BJ (cell line): ENCODE data around the gene ITPR3.

- CAGE, long polyA plus RNA, result no peak
- RRBS, result no CpG with 5 or more reads among the region's 20 CpGs
Observed at GRCh38 chr6:33289896-33291134, 914 bp downstream of the PFDN6 start.

- CAGE, long polyA plus RNA, result no peak
- RRBS, result no CpG with 5 or more reads among the region's 3 CpGs
Observed at GRCh38 chr6:33306228-33306709, 7.5 kb upstream of the RGL2 start.

- CAGE, long polyA plus RNA, result no peak
- RRBS, result 17% methylated on average over 1 of the region's 21 CpGs
Observed at GRCh38 chr6:33313727-33313953, 238 bp downstream of the TAPBP start.

- CAGE, long polyA plus RNA, result no peak
- RRBS, result no CpG with 5 or more reads among the region's 5 CpGs
Observed at GRCh38 chr6:33319345-33319747, 1.8 kb upstream of the ZBTB22 start.

GRCh38 chr6:33433353-33434017 lies 13.6 kb downstream of the SYNGAP1 start:
- CAGE, long polyA plus RNA, result no peak
- RRBS, result 9% methylated on average over 5 of the region's 17 CpGs

GRCh38 chr6:33585394-33586123 lies 5.5 kb upstream of the BAK1 start:
- CAGE, long polyA plus RNA, result no peak
- RRBS, result no CpG with 5 or more reads among the region's 14 CpGs

DNA sequence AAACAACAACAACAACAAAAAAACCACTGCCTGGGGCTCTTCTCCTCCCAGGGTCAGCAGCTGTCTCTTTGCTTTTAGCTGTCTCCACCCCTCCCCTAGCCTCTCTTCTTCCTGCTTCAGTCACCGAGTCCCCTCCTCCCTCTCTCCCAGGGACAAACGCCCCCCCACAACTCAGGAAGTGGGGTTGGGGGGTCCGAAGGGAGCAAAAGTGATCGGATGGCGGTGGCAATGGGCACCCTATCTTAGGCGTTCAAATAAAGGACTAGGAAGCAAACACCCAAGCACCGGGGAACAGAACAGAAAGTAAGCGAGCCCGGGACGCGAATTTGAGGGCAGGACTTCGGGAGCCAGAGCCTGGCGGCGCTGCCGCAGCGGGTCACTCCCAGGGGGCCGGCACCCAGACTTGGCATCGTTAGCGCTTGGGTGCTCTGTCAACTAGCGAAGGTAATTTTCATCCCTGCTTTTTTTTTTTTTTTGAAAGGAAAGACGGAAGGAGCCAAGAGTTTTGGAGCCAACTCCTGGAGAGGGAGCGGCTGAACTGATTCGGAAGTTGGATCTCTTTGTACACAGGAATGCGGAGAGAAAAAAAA lies 893 bp upstream of the ITPR3 start:
- CAGE, long polyA plus RNA, result no peak
- RRBS, result 1% methylated on average over 9 of the region's 24 CpGs

DNA sequence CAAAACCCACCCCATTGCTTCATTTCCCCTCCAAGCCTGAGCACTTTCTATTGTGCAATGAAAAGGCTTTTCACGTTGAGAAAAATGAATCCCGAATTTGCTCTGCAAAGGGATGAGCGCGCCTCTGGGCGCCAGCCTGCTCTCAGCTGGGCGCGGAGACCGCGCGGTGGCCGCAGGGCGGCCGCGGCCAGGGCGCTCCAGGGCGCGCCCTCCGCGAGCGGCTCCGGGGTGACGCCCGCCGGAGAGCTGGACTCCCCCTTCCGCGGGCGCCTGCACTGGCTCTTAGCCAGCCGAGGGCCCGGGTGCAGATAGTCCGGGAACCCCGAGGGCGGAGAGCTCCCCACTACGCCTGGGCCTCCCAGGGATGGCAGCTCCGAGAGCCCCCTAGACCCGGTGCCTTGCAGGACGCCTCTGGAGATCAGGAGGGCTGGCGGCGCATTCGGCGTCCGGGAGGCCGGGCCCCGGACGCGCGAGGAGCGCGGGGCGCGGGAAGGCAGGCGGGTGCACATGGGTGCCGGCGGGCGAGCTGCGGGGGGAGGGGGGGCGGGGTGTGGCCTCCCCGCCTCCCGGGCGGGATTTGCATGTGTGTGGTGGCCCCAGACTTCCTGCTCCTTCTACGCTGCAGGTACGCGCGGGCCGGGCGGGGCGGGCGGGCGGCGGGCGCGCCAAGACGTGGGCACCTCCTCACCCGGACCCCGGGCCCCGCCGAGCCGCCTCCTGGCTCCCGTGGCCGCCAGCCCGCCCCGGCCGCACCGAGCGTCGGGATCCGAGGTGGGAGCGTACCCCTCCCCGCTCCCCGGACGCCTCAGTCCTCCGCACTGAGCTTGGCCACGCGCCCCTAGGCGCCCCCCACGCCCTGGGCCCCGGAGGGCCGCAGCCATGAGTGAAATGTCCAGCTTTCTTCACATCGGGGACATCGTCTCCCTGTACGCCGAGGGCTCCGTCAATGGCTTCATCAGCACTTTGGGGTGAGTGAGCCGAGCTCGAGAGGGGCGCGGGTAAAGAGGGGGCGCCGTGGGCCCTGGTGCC lies at the start of gene ITPR3:
Gene ITPR3 (plus strand): TSS at position 599 of the 1,029 bp plus-strand sequence.
- CAGE, long polyA plus RNA, result no peak
- RRBS, result 1% methylated on average over 72 of the region's 108 CpGs

DNA sequence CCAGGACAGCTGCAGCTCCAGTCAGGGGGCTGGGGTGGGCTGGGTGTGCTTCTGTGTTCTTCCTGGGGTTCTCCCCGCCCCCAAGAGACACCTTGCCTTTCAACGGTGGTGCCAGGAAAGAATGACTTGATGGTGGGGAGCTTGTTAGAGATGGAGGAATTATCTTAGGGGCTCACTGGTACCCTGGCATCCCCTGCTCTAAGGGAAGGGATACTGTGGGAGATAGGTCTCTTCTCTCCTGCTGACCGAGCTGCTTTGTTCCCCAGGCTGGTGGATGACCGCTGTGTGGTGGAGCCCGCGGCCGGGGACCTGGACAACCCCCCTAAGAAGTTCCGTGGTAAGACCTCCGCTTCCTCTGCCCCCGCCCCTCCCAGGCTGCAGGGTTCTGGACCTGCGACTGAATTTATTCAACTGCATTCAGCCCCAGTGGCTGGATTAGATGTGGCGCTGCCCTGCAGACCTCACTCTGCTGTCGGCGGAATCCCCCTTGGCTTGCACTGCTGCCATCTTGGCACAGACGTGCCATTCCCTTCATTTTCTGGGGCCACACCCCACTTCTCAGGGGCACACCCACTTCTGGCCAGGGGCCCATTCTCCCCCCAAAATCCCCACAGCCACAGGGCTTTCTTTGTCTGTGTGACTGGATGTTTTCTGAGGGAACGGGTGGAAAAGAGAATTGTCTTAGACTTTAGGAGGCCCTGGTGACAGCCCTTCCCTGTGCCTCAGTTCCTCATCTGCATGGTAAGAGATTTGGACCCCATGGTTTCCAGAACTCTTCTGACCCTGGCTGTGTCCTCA lies 19.3 kb downstream of the ITPR3 start:
- CAGE, long polyA plus RNA, result no peak
- RRBS, result no CpG with 5 or more reads among the region's 16 CpGs

- CAGE, long polyA plus RNA, result no peak
- RRBS, result no CpG with 5 or more reads among the region's 10 CpGs
Observed at GRCh38 chr6:33655558-33656015, 34.5 kb downstream of the ITPR3 start.

- CAGE, long polyA plus RNA, result no peak
- RRBS, result 74% methylated on average over 7 of the region's 26 CpGs
Observed at GRCh38 chr6:33658460-33659289, 37.6 kb downstream of the ITPR3 start.

DNA sequence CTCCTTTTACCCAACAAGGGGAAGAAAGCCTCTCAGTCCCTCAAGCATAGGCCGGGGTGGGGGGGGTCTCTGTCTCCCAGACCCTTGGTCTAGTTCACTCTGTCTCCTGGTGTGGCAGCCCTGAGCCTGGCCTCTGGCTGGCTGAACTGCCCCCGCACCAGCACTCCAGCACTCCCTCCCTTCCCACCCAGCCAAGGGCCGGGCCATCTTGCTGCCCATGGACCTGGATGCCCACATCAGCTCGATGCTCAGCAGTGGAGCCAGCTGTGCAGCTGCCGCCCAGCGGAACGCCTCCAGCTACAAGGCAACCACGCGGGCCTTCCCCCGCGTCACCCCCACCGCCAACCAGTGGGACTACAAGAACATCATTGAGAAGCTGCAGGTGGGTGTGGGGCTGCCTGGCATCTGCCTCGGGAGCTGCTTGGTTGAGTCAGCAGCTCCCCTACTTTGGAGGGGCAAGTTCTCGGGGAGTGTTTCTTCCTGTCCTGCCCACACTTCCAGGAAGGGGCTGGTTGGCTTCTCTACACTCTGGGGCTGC lies 28.4 kb downstream of the UQCC2 start:
- CAGE, long polyA plus RNA, result no peak
- RRBS, result 80% methylated on average over 1 of the region's 14 CpGs

DNA sequence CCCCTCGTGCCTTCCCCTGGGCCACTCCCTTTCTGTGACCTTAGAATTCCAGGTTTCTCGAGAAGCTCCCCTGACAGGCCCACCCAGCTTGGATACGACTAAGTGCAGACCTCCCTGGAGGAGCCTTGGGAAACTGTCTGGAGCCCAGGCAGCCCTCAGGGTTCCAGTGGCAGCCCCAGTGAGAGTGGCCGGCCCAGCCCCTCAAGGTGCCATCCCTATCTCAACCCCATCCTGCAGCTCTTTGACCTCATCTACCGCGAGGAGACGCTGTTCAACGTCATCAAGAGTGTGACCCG lies 20.9 kb downstream of the UQCC2 start:
- CAGE, long polyA plus RNA, result no peak
- RRBS, result no CpG with 5 or more reads among the region's 9 CpGs

DNA sequence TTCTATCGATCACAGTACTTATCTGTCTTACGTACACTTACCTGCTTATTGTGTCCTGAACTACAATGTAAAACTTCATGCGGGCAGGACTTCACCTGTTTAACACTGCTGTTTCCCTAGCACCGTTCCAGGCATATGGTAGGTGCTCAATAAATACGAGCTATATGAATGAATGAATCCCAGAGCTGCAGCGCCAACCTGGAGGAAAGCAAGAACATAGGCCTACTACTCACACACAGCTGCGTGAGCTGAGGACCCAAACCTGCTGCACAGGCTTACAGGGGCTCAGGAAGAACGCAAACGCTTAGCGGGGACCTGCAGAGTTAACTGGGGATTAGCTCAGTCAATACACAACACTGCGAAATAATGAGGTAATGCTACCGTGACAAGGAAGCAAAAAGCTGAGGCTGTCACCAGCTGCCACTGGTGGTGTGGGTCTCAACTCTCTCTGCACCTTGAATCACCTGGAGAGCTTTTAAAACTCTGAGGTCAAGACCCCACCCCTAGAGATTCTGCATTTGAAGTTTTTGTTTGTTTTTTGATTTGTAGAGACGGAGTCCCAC lies 765 bp downstream of the UQCC2 start:
- CAGE, long polyA plus RNA, result no peak
- RRBS, result no CpG with 5 or more reads among the region's 13 CpGs

- CAGE, long polyA plus RNA, result no peak
- RRBS, result no CpG with 5 or more reads among the region's 7 CpGs
Observed at GRCh38 chr6:33745462-33745999, 1.2 kb downstream of the IP6K3 start.

- CAGE, long polyA plus RNA, result no peak
- RRBS, result 3% methylated on average over 5 of the region's 17 CpGs
Observed at GRCh38 chr6:33746000-33746736, 537 bp downstream of the IP6K3 start.

DNA sequence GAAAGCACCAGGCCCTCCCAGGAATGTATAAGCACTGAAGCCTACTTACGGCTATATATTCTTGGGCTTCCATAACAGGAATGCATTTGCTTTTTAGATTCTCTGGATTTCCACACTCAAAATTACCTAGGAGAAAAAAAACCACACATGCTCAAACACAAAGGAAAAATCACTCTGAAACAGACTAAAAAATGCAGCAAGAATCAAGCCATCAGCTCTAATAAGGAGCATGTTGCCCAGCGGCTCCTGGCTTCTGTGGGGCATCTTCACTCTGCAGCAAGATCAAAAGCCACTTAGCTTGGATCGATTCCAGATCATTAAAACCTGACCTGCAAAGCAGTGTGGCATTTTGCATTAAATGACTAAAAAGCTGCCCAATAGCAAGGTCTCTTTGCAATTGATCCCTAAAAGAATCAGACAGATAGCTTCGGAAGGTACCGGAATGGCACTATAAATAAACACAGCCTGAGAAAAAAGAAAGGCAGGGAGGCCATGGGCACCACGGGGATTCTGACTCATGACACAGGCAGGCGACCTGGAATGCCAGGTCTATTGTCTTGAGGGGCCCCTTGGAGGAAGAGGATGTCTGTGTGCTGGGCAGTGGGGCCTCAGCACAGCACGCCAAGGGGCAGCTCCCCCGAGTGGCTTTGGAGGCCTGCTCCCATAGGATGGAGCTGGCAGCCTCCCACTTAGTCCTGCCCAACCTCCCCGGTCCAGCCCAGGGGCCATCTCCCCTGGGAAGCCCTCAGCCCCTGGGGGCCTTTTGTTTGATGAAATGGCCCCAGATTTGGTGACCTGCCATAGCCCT lies 7.7 kb downstream of the LEMD2 start:
- CAGE, long polyA plus RNA, result no peak
- RRBS, result no CpG with 5 or more reads among the region's 10 CpGs

DNA sequence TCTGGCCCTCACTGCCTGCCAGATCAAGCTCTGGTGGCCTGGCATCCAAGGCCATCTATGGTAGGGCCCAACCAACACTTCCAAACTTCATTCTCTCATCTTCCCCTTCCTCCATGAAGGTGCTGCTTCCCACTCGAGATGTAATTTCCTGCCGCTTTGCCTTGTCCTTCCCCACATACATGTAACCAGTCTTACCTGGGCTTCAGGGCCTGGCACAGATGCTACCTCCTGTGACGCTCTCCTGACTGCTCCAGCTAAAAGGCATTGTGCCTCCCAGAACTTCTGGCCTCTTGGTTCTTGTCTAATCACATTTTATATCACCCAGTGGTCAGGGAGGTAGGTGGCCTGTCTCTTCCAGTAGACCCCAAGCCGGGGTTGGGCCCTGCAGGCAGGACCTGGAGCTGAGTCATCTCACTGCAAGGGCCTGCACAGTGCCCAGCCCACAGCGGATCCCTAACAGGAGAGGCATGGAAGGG lies 6.5 kb downstream of the LEMD2 start:
- CAGE, long polyA plus RNA, result no peak
- RRBS, result no CpG with 5 or more reads among the region's 5 CpGs

- CAGE, long polyA plus RNA, result no peak
- RRBS, result no CpG with 5 or more reads among the region's 1 CpG
Observed at GRCh38 chr6:33786402-33786869, 2.5 kb downstream of the LEMD2 start.

GRCh38 chr6:33892477-33893511 lies 89.0 kb upstream of the MLN start:
- CAGE, long polyA plus RNA, result no peak
- RRBS, result no CpG with 5 or more reads among the region's 57 CpGs